Fibroblast of villous mesenchyme (primary cell): Measurements from ENCODE around the genes CEP295 and MED17.

- CAGE, long polyA plus RNA = no peak
Observed at GRCh38 chr11:86814577-86815047, 14.3 kb downstream of the PRSS23 start.

GRCh38 chr11:86916098-86916777, 39.0 kb downstream of the FZD4 start:
- CAGE, long polyA plus RNA = no peak

DNA sequence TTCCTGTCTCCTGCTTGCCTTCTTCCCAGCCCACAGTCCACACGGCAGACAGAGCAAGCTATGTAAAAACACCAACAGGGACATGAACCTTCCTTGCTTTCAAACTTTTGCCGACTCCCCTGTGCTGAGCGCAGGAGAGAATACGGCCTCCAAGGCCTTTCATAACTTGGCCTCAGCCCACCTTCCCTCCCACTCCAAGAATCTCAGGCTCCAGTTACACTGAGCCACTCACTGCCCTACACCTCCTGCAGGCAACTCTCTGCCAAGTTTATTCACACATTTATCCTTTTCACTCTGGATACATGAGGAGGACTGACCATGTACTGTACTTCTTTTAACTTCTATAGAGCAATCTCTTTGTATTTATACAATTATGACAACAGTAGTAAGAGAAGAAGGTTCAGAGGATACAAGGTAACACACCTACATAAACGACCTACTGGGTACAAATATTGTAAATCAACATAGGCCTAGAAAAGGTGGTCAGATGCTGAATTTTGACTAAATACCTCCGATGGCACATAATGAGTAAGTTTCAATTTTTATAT, 14.6 kb downstream of the FZD4 start:
- CAGE, long polyA plus RNA = no peak

DNA sequence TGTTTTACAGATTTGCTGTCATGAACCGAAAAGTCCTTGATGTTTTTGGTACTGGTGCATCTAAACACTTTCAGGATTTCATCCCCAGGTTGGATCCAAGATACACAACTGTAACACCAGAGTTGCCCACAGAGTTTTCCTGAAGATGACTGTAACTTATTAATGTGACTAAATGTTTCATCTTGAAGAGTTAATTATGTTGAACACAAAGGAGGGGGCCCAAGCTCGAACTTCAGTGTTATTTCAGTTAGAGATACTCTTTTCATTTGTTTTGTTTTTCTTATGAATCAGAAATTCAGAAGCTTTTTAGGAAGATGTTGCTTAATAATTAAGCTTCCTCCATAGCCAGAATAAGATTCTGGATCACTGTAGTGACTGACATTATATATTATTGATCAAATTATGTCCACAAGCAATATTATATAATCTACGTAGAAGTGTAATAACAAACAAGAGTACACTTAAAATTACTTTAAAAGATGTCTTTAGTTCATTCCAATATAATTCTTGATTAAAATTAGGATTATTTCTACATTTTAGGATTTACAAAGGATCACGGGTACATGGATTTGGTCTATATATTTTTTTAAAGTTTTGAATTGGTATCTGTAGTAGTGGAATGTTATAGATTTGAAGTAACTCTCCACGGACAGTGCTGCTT, 283.6 kb downstream of the TMEM135 start:
- CAGE, long polyA plus RNA = no peak

DNA sequence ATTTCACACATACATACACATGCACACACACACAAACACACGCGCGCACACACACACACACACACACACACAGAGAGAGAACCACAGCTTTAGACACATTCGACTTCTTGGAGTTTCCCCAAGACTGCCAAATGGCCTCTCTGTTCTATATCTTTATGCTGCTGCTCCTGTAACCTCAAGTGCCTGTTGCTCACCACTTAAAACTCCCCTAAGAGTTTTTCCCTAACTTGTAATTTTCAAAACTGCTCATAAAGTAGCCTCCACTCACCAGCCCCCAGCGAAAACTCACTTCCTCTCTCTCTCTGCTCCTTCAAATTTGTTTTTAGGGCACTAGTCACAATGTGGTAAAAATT, 35.8 kb downstream of the CTSC start:
- CAGE, long polyA plus RNA = no peak

DNA sequence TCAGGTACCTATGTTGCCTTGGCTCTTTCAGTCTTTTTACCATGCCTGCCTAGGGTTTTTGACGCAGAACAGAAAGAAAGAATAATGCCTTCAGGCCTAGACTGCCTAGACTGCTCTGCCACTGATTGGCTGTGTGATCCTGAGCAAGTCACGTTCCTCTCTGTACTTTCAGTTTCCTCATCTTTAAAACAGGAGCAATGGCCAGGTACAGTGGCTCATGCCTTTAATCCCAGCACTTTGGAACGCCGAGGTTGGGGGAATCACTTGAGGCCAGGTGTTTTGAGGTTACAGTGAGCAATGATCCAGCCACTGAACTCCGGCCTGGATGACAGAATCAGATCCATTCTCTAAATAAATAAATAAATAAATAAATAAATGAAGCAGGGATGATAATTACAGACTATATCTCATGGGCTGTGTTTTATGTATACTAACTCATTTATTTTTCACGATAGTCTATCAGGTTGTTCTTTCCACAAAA, 21.4 kb downstream of the CTSC start:
- CAGE, long polyA plus RNA = no peak

GRCh38 chr11:89743957-89744259, 33.8 kb downstream of the TRIM77 start:
- CAGE, long polyA plus RNA = no peak

GRCh38 chr11:90095309-90095854, 9.6 kb downstream of the UBTFL1 start:
- CAGE, long polyA plus RNA = no peak

GRCh38 chr11:90202179-90203018, 20.4 kb downstream of the CHORDC1 start:
- CAGE, long polyA plus RNA = no peak

DNA sequence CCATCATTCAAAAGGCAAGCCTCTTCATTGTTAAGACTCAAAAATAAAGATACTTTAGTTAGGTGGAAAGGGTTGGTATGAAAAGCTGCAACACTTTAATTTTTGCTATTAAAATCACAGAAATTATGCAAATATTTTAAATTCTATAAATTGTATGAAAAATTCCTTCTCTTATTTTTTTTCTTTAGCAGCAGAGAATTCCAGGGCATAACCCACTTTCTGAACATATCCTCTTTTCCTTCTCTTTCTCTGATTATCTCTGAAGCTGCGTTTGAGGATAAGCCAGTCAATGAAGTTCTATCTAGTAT, 208.9 kb upstream of the CHORDC1 start:
- CAGE, long polyA plus RNA = no peak

DNA sequence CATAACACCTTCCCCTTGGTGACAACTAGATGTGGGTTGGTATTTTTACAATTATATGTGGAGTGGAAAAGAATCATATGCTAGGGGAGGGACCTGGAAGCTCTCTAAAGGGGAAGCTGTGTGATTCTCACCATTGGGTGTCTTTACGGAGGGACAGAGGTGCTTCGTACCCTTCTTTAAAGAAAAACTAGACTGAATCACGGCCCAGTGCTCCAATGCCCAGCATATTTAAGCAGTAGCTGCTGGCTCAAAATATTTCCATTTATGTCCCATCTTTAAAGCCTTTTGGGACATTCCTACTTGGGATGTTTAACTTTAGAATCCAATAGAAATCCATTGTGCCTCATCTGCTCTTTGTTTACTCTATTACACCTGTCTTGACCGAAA, 198.9 kb upstream of the MTNR1B start:
- CAGE, long polyA plus RNA = no peak

GRCh38 chr11:93528823-93529484, 14.2 kb downstream of the SMCO4 start:
- CAGE, long polyA plus RNA = no peak

DNA sequence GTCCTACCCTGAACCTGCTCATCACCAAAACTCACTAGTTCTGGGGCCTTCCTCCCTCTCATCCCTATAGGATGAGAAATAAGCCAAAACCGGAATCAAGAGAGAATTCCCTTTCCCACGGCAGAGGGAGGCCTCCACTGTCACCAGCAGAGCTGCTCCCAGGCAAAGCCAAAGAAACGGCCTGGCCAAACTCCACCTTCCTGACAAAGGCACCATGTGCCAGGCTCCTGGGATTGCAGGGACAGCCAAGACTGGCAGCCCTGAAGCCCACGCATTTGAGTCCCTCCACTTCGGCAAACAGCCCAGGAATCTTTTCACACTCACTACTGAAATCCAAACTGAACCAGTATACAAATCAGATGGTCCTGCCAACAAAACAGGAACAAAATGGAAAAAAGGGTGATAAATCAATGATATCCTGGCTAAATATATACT, 6.1 kb downstream of the SMCO4 start:
- CAGE, long polyA plus RNA = no peak

- CAGE, long polyA plus RNA = no peak
Observed at GRCh38 chr11:93661309-93662298, at the start of gene CEP295. TSS of gene CEP295 (plus strand) at chr11:93661682.

GRCh38 chr11:93747072-93747528, 5.6 kb downstream of the C11orf54 start:
- CAGE, long polyA plus RNA = no peak

- CAGE, long polyA plus RNA = no peak
Observed at GRCh38 chr11:93783723-93784468, at the start of gene MED17. TSS of gene MED17 (plus strand) at chr11:93784282.

- CAGE, long polyA plus RNA = start-site peak on the minus strand at chr11:94129401-94129502, 112 and 35 reads in 2 replicates
Observed at GRCh38 chr11:94129351-94129653, 661 bp downstream of the PANX1 start.

DNA sequence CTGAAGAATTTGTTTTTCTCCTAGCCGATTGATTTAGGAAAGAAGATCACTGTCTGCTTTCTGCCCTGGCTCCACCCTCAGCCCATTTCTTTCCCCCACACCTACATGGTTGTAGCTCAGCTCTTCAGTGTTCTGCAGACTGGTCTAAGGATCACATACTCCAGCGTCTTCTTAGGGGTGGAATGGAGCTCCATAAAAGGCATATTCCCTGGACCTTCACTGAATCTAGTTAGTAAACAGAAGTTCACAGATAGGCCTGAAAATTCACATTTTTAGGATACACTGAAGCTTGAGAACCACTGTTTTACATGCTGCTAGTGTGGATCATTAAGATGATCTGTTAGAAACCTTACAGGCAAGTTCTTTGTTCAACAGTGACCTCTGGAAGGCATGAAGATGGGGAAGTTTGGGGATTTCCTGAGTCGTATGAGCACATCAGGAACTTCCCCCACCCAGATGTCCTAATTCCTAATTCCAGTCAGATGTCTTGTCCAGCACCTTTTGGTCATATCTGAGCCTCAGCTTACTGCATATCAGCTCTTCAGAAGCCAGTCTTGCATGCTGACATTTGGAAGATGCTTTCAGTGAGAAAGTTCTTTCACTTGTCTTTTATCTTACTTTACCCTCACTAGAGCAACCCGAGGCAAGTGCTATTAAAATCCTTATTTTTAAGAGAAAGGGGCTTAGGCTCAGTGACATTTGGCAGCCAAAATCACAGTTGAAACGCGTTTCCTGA, 16.9 kb downstream of the PIWIL4 start:
- CAGE, long polyA plus RNA = no peak

DNA sequence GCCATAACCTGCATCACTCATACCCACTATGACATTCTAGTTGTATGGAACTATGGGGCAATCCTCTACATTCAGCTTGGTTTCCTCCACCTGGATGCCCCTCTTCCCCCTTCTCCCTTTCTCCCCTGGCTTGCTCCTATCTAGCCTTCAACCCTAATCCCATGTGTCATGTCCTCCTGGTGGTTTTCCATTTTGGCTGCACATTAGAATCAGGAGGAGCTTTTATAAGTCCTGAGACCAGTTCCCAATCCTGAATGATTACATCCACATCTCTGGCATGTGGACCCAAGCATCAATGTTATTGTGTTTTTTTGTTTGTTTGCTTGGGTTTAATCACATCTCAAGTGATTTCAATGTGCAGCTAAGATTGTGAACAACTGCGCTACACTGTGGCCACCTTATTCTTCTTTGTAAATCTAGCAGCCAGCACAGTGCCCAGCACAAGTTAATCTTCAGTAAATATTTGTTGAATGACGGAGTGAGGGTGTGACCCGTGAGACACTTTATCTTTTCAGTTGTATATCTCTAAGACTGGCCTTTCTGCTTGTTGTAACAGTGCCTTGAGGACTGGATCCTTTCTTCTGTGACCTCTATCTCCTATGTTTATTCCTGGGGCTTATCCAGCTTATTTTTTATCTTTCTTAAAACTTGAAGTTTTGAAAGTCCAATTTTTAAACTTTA, 21.6 kb upstream of the AMOTL1 start:
- CAGE, long polyA plus RNA = no peak

DNA sequence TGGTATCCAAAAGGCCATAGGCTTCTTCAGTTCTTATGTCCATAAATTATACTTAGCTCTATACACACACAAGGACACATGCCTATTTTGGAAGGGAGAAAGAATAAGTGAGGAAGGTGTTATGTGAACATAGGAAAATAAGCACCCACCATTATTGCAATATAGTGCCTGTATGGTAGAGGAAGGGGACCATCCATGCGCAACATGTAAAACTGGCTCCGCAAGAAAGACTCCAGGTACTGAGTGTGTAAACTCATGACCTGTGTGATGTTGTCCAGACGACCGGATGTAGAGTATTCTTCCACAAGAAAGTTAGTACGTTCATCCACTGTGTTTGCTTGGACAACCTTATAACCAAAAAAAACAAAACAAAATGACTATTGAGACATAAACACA, 39.7 kb downstream of the SESN3 start:
- CAGE, long polyA plus RNA = no peak